ENCODE measurements around the gene AGER.

GRCh38 chr6:32114699-32115922, 6.0 kb upstream of the TNXB start:
- PRO-cap, result no peak

DNA sequence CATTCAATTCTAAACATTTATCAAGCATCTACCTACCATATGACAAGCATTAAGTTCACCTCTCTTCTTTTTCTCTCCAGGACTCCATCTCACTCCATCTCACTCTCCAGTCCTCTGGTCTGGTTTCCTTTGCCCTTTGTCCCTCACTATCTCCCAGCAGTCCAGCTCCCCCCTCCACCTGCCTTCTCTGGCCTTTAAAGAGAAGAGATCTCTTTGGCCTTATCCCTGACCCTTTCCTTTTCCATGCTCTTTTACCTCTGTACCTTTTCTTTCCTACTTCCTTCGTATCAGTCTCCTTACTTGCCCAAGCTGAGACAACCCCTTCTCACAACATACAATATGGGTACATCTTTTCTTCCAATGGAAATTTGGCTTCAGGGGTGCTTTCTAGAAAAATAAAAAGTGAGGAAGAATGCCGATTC, 601 bp upstream of the AGPAT1 start:
- PRO-cap, result no peak

GRCh38 chr6:32183887-32184813, at the start of gene AGER:
AGER (minus strand) TSS chr6:32184253.
- PRO-cap, result no peak

- PRO-cap, result no peak
Measured at GRCh38 chr6:32189068-32189502, 917 bp downstream of the PBX2 start.

DNA sequence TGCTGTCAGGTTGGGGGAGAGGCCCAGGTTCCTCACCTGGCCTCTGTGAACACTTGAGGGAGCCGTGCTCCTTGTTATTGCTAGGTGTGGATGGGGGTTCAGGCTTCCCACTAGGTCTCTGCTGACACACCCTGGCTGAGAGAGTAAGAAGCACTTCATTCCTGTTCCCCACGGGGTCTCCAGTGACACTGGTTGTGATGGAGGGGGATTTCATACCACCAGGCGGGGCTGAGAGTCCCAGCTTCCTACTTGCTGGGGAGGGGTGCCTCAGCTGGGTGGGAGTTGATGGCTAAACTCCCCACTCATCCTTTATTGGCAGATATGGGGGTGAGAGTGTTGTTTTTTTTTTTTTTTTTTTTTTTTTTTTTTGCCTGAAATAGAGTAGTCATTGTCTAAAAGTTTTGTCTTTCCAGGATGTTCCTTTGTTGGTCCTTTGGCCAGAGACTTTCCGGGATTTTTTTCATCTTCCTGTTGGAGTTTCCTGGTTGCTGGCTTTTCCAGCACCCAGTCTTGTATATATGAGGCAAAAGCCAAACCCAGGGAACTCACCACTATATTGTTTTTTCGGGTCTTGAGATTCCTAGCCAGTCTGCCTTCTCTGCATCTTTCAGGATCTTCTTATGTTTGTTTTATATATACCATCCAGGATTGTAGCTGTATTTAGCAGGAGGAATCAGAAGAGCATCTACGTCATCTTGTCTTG, 11.3 kb upstream of the NOTCH4 start:
- PRO-cap, result no peak

GRCh38 chr6:32471537-32471910, 31.8 kb downstream of the HLA-DRA start:
- PRO-cap, result no peak

DNA sequence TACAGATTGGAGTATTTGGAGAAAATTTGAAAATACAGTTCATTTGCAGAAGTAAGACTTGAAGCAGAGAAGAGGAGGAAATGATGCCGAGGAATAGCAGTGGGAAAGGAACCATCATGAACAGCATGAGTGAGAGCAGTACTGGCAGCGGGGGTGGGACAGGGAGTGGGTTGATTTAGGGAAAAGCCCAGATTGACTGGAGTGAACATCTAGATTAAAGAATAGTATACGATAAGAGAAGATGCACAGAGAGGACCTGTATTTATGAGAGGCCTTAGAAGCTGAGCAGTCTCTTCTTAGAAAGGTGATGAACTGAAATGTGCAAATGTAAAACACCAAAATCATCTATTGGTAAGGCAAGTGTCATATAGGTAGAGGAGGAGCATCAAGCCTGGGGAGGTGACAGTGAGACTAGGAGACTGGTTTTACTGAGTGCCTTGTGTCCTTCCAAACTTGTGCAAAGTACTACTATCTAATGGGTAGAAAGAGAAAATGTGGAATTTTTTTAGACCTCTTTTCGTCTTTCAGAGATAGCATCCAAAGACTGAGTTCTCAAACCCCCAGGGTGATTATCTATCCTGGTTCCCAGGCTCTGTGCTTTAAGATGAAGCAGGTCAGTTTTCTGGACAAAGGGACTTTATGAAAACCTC, 18.0 kb upstream of the HLA-DRB1 start:
- PRO-cap, result no peak

- PRO-cap, result no peak
Measured at GRCh38 chr6:32622314-32623484, 14.5 kb upstream of the HLA-DQA1 start.

DNA sequence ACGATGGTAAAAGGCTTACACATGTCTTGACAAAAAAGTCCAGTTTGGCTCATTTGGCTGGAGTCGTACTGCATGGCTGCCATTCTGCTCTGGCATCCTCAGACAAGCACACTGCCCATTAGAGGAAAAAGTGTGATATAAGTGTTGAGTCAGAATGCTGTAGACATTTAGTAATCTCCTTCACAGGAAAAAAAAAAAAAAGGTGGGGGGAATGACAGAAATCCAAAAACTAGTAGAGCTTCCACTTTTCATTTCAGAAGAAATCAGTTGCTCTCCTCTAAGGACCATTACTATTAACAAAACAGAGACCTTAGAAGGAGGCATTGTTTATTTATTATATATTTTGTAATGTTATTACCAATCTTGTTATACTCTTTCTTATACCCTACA, 3.2 kb downstream of the HLA-DQA1 start:
- PRO-cap, result no peak

- PRO-cap, result no peak
Measured at GRCh38 chr6:32685407-32686299, 19.2 kb upstream of the HLA-DQB1 start.

- PRO-cap, result no peak
Measured at GRCh38 chr6:32690233-32690644, 23.8 kb upstream of the HLA-DQB1 start.

- PRO-cap, result no peak
Measured at GRCh38 chr6:32830130-32830802, 8.3 kb downstream of the TAP2 start.

GRCh38 chr6:32850153-32850772, 3.2 kb downstream of the TAP1 start:
- PRO-cap, result no peak

GRCh38 chr6:32950358-32950796, 2.5 kb downstream of the HLA-DMA start:
- PRO-cap, result no peak

GRCh38 chr6:32983469-32984274, 15.3 kb downstream of the BRD2 start:
- PRO-cap, result no peak

DNA sequence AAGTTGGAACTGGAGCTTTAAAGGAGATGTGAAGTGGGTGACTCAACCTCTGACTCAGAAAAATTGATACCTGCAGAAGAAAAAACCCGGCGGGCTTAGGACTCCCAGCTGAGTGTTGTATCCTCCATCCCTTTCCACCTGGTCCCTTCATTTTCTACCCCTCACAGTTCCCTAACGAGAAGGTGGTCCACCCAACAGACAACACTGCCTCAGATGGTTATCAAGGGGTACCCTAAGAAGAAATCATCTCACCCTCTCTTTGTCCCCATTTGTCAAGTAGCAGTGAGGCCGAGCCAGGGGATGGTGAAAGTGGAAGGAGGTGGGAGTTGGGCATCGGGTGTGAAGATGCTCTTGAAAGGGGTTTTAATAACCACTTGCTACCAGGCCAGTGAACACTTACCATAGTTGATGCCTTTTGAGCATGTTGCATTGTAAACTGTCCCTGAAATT, 13.0 kb downstream of the HLA-DPB1 start:
- PRO-cap, result no peak

- PRO-cap, result no peak
Measured at GRCh38 chr6:33199492-33199794, 1.0 kb downstream of the RXRB start.

DNA sequence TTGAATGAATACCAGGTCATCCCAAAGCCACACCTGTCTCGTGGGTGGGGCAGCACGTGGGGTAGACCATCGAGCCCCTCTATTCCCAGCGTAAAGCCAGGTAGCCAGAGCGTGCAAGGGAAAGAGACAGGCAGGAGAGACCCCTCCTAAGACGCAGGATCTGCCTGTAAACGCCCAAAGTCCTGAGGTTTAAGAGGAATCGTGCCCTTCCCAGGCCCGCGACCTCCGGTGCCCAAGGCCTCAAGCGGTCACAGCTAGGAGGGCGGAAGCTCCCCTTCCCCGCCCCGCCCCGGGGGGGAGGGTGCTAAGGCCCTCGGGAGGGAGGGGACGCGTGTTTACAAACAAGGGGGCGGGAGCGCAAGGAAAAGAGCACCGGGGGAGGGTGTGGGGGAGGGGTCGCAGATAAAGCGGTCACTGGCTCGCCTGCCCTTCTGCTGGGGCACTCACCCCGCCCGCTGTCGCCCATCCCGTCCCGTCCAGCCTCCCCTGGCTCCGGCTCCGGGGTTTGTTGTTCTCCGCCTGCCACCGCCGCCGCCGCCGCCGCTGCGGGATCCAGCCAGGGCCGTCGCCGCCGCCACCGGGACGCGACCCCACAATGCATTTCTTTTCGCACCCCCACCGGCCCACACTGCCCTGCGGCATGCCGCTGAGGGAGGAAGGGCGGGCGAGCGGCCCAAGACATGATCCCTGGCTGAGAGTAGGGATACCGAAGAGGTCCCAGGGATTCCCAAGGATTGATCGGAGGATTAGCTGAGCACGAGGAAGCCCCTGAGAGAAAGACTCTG, 478 bp downstream of the RXRB start:
- PRO-cap, result bidirectional peak, plus-strand start at position 628 of the sequence, minus-strand start at position 594 of the sequence

DNA sequence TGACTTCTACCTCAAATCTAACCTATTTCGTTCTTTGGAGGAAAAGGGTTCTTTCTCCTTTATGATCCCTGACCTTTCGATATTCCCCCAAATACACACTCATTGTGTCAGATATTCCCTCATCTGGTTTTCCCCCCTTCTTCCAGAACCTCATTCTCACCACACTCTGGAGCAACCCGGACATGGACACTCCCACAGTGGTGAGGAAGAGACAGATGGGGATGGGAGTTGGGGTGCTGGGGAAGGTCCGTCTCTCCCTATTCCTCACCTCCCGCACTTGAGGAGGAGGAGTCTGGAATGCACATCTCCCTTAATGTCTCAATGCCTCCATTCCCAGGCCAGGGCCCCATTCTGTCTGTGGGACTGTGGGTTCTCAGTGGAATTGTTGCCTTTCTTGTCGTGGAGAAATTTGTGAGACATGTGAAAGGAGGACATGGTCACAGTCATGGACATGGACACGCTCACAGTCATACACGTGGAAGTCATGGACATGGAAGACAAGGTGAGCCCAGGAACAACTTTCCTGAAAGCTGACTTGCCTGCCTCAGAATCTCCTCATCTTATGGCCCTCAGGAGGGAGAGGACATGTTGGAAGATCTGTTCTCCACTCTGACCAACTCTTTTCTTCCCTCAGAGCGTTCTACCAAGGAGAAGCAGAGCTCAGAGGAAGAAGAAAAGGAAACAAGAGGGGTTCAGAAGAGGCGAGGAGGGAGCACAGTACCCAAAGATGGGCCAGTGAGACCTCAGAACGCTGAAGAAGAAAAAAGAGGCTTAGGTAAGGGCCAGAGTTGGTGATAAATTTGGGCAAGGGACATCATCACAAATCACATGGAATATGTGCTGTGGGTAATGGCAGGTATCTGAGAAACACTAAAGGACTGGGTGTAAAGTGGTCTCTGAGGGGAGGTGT, 1.5 kb downstream of the SLC39A7 start:
- PRO-cap, result no peak

DNA sequence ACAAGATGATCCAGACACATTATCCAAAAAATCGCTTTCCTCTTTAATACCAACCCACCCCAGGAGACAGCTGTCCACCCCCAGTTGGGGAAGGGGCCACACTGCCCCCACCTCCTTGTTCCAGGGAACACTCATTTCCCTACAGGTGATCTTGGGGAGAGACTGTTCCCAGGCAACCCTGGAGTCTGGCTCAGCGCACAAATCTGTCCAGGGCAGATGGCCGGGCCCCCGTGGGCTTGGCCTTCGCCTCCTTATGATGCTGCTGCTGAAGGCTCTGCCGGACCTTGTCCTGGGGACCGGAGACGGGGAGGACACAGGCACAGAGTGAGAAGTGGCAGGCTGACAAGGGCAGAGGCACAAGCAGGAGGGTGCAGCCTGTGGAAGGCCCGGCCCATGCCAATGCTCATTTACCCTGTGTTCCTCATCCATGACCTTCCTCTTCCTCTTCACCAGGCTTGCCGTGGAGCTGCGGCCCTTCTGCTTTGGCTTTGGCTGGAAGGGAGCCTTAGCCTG, 2.2 kb downstream of the B3GALT4 start:
- PRO-cap, result no peak

Measured in tibial artery (tissue), 1 donor.